HT1080 (cell line): ENCODE results near the genes PMCH, HSP90B1 and HCFC2.

GRCh38 chr12:100520021-100520745, 46.5 kb downstream of the NR1H4 start:
RAMPAGE:
- cytosol, long total RNA = no peak
- long total RNA = no peak
- nucleus, long total RNA = no peak

RAMPAGE:
- cytosol, long total RNA = no peak
- long total RNA = no peak
- nucleus, long total RNA = no peak
Measured at GRCh38 chr12:100986761-100987040, 192.1 kb downstream of the ANO4 start.

RAMPAGE:
- cytosol, long total RNA = no peak
- long total RNA = no peak
- nucleus, long total RNA = no peak
Measured at GRCh38 chr12:101204859-101205378, 5.1 kb downstream of the SLC5A8 start.

DNA sequence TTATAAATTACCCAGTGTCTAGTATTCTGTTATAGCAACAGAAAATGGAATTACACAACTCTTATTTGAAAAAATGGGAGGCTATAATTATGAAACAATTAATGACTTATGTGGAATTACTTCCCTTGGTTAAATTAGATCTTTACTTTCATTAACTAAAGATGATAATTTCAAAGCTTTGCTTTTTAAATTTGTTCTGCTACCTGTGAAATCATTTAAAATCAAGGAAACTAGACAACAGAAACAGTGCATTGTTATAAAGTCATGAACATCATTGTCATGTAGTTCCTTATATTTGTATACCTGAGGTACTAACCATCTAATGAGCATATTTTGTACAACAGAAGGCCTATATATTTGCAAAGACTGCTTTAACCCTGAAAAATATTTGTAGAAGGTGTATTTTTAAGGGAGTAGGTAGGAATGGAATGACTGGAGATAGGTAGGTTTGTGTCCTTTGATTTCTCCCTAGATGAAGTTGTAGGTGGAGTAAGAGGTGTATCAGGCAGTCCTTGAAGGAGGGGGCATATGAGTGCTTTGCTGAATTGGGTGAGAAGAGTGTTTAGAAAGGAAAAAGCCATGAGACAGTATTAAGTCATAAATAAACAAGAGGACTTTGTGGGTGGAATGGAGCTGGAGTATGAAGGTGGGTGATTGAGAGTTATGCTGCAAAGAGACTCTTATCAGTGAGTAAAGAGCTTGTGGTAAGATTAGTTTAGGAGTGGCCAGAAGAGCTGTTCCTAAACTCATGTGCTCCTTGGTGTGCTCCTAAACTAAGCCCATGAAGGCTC, 9.4 kb downstream of the CHPT1 start:
RAMPAGE:
- cytosol, long total RNA = no peak
- long total RNA = no peak
- nucleus, long total RNA = no peak

GRCh38 chr12:101770288-101770912, 31.1 kb upstream of the SYCP3 start:
RAMPAGE:
- cytosol, long total RNA = no peak
- long total RNA = no peak
- nucleus, long total RNA = no peak

DNA sequence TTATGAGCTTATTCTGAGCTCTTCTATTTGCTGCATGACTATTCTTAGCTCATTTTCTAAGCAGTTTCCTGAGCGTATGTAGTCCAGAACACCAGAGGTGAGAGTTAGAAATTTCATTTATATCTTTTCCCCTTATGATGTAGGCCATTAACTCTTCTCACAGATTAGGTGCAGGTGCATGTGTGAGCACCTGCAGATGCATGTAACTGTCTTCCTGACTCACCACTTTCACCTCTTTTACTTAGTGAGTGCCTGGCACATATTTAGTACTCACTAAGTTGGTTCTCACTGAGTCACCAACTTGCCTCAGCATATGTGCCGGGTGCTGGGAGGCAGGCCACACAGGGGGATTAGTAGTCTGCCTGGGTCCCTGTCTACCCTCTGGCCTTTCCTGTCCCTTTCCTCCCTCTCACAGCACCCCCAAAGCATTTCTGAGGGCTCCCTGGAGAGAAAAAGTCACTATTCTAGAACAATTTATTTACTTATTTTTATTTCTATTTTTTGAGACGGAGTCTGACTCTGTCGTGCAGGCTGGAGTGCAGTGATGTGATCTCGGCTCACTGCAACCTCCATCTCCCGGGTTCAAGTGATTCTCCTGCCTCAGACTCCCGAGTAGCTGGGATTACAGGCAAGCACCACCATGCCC, 33.2 kb upstream of the SYCP3 start:
RAMPAGE:
- cytosol, long total RNA = no peak
- long total RNA = no peak
- nucleus, long total RNA = no peak

RAMPAGE:
- cytosol, long total RNA = no peak
- long total RNA = no peak
- nucleus, long total RNA = no peak
Measured at GRCh38 chr12:101878260-101878615, 858 bp downstream of the DRAM1 start.

GRCh38 chr12:102197557-102197918, at the start of gene PMCH:
Gene PMCH, minus strand, starts transcription at chr12:102197833.
RAMPAGE:
- cytosol, long total RNA = no peak
- long total RNA = no peak
- nucleus, long total RNA = no peak

DNA sequence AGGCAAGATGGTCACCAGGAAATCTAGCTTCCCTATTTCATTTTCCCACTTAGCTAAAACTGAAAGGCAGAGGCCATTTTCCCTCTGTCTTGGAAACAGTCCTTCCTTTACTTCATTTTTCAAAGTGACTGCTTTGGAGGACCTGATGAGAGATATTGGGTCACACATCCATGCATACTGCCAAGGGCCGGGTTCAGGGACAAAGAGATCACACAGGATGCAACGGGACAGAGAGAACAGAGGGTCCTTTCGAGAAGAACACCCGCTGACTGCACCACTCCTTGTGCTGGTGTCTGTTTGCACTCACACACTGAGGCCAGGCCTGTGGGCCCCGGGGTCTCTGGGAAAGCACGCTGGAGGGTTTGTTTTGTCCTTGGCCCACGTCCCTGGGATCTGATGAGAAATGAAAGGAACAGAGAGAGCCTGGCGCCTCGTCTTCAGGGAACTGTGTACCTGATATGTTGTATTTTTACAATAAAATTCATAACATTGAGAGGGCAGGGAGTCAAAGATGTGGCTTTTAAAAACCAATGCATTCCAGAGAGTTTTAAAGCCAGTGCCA, 42.2 kb downstream of the PAH start:
RAMPAGE:
- cytosol, long total RNA = no peak
- long total RNA = no peak
- nucleus, long total RNA = no peak

DNA sequence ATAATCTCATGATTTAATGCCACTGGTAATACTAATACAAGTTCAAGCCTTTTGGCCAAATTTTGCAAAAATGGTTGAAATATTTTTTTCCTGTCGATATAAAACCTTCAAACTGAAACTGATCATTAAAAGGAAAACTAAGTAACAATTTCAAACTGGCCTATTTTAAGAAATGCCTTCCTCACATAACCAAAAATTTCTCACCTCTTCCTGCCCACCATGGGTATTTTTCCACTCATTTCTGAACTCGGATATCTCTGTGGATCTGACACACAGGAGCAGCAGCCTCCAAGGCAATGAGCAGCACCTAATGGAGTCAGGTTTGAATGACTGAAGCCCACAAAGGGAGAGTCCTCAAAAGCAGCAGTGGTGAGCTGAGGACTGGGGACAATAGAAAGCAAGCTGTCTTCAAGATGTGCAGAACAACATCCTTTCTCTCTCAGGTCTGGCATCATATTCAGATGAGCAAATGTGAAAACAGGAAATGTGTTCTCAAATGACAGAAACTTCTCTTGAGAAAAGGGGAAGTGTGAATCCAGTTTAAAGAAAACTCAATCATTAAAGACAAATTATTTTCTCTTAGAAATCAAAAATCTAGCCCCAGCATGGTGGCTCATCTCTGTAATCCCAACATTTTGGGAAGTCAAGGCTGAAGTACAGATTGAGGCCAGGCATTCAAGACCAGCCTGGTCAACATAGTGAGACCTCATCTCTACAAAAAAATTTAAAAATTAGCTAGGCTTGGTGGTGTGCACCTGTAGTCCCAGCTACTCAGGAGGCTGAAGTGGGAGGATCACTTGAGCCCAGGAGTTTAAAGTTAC, 54.3 kb downstream of the C12orf42 start:
RAMPAGE:
- cytosol, long total RNA = no peak
- long total RNA = no peak
- nucleus, long total RNA = no peak

DNA sequence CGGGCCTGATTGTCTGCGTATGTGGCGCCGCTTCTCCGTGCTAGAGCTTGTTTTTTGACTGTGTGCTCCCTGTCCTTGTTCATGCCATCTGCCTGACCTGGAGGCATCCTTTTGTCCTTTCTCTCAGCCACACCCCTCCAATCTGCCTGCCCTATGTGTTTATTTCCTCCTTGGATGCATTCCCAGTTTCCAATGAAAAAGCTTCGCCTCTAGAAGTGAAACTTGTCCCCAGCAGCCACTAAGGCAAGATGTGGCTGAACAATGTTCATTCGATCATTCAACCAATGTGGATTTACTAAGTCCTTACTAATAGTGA, 98.5 kb downstream of the NT5DC3 start:
RAMPAGE:
- cytosol, long total RNA = no peak
- long total RNA = no peak
- nucleus, long total RNA = no peak

GRCh38 chr12:103793750-103794257, 47.2 kb downstream of the NT5DC3 start:
RAMPAGE:
- cytosol, long total RNA = no peak
- long total RNA = no peak
- nucleus, long total RNA = no peak

DNA sequence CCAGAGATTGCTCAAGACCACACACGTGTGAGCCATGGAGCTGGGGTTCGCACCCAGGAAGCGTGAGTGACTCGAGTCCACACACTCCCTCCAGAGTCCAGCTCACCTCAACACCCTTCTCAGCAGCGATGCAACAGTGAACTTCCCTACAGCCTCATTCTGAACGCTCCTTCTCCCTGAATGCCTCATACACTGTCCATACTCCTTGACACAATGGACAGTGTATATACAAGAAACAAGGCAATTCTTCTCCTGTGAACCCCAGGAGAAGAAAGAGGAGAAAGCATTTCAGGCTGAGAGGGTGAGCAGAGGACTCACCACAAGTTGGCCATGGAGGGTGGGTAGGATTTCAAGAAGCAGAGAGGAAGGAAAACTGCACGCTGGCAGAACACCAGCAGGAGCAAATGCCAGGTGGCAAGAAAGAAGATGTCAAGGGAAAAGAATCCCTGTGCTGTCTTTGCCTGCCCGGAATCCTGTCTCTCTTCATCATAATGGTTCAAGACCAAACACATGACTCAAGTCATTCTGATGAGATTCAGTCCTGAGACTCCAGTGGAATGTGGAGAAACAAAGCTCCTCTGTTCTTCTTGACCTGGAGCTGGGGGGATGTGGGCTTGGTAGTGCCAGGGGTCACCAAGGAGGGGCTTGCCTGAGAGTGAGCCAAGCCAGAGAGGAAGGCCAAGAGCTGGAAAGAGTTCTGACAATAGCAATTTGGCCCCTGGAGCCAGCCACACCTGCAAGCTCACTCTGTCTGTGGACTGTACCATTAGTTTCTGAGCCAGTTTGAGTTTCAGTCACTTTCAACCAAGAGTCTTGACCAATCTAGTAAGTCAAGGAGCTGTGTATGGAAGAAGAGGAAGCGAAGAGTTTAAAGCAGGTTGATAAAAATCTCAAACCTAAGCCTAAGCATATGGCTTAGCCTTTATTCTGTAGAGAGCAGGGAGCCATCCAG, 38.8 kb downstream of the NT5DC3 start:
RAMPAGE:
- cytosol, long total RNA = no peak
- long total RNA = no peak
- nucleus, long total RNA = no peak

DNA sequence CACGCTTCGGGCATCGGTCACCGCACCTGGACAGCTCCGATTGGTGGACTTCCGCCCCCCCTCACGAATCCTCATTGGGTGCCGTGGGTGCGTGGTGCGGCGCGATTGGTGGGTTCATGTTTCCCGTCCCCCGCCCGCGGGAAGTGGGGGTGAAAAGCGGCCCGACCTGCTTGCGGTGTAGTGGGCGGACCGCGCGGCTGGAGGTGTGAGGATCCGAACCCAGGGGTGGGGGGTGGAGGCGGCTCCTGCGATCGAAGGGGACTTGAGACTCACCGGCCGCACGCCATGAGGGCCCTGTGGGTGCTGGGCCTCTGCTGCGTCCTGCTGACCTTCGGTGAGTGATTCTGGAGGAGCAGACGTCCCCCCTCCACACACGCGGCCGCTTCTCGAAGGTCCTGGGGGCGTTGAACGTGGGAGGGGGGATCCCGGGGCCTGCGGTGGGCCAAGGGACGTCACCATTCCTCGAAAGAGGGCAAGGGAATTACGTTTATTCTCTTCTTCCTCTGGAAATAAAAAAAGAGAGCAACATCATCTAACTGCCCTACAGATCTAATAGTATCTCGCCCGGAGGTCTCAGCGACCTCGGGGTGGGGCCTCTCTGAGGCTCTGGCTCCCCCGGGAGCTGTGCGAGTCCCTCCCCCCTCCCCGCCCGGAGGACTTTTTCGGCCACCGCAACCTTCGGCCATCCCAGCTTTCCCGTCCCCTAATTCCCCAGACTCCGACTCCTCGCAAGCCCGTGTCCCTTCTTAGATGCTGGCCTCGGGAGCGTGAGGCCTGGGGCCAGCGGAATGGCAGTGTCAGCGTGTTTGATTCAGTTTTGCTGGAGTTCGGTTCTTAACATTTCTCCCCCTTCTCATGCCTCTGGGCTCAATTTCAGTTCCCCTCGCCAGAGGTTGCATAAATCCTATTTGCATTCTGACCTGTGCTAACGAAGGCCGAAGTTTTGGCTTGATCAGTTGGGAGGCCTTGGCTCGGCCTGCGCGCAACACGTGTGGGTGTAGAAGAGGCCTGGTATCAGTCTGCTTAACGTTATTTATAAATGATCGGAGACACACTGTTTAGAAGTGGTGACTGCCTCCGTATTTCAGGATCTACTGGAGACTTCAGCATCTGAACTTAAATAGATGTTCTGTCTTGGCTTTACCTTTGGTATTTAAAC, at the start of gene HSP90B1:
HSP90B1 (plus strand) TSS at position 180 of the 1,159 bp plus-strand sequence.
RAMPAGE:
- cytosol, long total RNA = start-site peak on the plus strand centred at position 220 of the sequence, 105 bp wide, 8,352 and 9,962 reads in 2 replicates
- long total RNA = start-site peak on the plus strand centred at position 216 of the sequence, 83 bp wide, 3,030 reads
- nucleus, long total RNA = start-site peak on the plus strand centred at position 214 of the sequence, 112 bp wide, 9,290 and 3,999 reads in 2 replicates

DNA sequence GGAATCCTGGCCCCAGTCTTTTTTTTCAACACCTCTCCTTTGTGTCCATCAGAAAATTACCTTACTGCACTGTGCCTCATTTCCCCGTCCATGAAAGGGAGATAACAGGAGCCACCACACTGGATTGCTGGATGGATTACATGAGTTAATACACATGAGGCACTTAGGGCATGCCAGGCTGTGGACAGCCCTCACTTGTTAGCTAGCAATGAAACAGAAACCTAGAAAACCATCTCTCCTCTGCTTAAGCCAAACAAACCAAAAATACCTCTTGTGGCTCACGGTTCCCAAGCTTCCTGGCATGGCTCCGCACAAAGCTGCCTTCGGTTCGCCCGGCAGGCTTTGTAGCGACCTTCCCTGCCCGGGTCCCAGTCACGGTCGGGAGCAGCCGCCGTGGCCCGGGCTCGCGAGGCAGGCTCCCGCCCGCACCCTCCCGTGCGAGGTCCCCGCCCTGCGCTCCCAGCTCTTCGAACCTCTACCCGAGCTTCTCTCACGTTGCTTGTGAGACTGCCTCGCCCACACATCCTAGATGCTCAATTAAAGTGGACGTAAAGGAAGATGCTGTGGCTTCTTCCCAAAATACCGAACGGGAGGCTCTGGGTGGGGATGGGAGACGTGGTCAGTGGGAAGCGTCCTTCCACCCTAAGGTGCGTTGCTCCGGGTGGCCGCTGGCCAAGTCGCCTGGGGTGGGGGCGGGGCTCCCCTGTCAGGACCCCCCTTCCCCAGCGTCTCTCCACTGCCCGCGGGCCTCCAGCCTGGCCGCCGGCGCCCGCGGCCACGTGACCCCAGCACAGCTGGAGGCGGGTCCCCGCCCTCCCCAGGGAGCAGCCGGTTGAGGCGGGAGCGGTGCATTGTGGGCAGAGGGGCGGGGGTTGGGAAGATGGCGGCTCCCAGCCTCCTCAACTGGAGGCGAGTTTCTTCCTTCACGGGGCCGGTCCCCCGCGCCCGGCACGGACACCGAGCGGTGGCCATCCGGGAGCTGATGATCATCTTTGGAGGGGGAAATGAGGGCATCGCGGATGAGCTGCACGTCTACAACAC, at the start of gene HCFC2:
HCFC2 (plus strand) TSS at position 851 of the 1,041 bp plus-strand sequence.
RAMPAGE:
- cytosol, long total RNA = start-site peak on the plus strand centred at position 861 of the sequence, 16 bp wide, 91 and 130 reads in 2 replicates
- long total RNA = no peak
- nucleus, long total RNA = start-site peak on the plus strand centred at position 859 of the sequence, 10 bp wide, 61 and 56 reads in 2 replicates

DNA sequence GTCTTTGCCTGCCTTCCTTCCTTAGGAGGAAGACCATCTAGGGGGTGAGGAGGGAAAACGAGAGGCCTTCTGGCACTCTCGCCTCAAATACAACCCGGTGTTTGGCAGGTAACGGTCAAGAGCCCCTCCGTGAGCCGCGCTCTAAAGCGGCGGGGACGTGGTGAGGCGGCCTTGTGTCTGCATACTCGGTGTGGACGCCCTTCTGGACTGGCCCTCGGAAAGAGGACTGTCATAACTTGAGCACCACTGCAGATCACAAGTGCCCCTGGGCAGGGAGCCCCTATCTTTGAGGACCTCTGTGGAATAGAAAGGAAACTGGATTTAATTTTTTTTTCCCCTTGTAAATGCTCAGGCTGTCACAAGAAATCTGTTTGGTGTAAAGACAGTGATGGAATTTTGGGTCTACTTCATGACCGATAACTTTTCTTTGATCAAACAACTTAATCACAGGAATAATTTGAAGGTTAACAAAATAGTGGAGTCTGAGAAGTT, 828 bp downstream of the HCFC2 start:
RAMPAGE:
- cytosol, long total RNA = no peak
- long total RNA = no peak
- nucleus, long total RNA = no peak

DNA sequence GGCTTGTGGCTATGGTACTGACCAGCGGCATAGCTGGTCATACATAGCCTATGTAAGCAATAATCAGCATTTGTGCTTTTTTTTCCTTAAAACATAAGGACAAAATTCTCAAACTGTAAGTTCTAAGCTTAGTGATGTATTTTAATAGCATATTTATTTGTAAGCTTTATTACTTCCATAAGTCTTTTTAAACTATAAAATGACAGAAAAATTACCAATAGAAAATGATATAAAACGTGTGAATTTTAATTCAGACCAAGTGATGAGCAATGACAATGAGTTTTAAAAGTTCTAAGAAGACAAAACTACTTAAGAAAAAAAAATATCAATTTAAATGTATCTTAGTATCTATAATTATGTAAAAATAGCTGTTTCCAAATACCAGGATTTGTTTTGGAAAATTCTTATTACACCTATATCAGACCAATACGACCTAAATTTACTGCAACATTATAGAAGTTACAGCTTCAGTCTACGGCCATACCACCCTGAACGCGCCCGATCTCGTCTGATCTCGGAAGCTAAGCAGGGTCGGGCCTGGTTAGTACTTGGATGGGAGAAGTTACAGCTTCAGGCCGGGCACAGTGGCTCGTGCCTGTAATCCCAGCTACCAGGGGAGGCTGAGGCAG, 13.1 kb downstream of the NFYB start:
RAMPAGE:
- cytosol, long total RNA = no peak
- long total RNA = no peak
- nucleus, long total RNA = no peak

GRCh38 chr12:104177380-104177987, 38.1 kb upstream of the TXNRD1 start:
RAMPAGE:
- cytosol, long total RNA = no peak
- long total RNA = no peak
- nucleus, long total RNA = no peak

RAMPAGE:
- cytosol, long total RNA = no peak
- long total RNA = no peak
- nucleus, long total RNA = no peak
Measured at GRCh38 chr12:104182108-104182517, 33.5 kb upstream of the TXNRD1 start.

DNA sequence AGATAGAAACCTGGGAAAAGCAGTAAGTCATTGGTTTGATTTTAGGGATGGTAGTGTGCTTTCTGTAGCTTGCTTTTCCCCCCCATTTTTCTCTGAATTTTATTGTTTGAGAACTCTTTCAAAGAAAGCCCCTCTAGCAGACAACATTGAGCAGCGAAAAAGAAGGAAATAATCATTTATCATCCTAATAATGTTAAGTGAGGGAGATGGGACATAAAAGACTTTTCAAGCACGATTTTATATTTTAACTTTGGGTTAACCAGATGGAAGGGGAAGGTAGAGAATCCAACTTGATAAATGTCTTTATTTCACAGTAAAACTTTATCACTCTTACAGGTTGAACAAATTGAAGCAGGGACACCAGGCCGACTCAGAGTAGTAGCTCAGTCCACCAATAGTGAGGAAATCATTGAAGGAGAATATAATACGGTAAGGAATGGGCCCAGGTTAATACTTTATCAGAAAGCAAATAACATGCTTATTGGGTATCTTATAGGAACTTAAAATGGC, 21.5 kb downstream of the EID3 start:
RAMPAGE:
- cytosol, long total RNA = no peak
- long total RNA = no peak
- nucleus, long total RNA = no peak